Measurements from ENCODE around the genes IGF2BP1 and NGFR.

DNA sequence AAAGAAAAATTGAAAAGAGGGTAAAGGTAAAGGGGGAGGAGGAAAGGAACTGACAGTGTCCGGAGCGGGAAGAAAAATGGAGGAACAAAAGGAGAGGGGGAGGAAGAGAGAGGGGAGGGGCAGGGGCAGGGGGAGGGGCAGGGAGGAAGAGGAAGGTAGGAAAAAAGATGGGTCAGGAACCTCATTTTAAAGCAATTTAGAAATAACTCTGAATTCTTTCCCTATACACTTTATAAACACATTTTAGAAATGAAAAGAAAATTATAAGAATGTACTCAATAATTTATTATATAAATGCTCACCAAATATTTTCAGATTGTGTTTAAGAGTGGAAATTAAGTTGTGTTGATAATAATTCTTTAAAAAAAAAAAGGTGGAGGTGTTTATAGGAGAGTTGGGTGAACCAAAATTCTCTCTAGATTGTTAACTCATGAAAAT is 6.1 kb upstream of the IGF2BP1 start:
- RRBS, 2 experiments, result no CpG with 5 or more reads among the region's 2 CpGs

GRCh38 chr17:48995934-48996835 is 1.0 kb upstream of the IGF2BP1 start:
- RRBS, 2 experiments, result 52 to 53% methylated on average over 32 to 39 of the region's 81 CpGs

- RRBS, 2 experiments, result 15 to 21% methylated on average over 9 of the region's 61 CpGs
Measured at GRCh38 chr17:48996836-48997693, at the start of gene IGF2BP1. Gene IGF2BP1 (plus strand): TSS chr17:48997385.

DNA sequence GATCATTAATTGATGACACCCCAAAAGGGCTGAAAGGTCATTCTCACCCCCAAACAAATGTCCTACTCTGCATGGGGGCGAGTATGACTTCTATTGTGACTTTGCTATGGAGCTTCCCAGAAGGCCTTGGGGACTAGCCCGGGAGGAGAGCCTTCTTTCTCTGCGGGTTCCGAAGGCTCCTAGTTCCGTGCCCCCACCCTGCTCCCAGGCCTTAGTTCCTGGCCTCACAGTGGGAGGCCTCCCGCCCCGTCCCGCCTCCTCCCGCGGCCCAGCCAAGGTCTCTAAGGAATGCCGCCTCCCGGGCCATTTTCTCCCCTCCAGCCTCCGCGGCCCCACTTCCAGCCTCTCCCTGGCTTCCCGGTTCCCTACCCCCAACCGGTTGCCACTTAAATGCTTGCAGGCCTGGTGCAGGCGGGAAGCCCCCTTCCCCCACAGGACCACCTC is 16.0 kb downstream of the IGF2BP1 start:
- RRBS, 2 experiments, result 67 to 71% methylated on average over 4 of the region's 17 CpGs

GRCh38 chr17:49260994-49261539 is 30.5 kb upstream of the PHOSPHO1 start:
- RRBS, 2 experiments, result no CpG with 5 or more reads among the region's 11 CpGs

- RRBS, 2 experiments, result no CpG with 5 or more reads among the region's 8 CpGs
Measured at GRCh38 chr17:49317083-49317880, 44.8 kb downstream of the ZNF652 start.

- RRBS, 2 experiments, result 2 to 3% methylated on average over 15 to 20 of the region's 59 CpGs
Measured at GRCh38 chr17:49495013-49495544, at the start of gene NGFR. Gene NGFR (plus strand): TSS chr17:49495293.

DNA sequence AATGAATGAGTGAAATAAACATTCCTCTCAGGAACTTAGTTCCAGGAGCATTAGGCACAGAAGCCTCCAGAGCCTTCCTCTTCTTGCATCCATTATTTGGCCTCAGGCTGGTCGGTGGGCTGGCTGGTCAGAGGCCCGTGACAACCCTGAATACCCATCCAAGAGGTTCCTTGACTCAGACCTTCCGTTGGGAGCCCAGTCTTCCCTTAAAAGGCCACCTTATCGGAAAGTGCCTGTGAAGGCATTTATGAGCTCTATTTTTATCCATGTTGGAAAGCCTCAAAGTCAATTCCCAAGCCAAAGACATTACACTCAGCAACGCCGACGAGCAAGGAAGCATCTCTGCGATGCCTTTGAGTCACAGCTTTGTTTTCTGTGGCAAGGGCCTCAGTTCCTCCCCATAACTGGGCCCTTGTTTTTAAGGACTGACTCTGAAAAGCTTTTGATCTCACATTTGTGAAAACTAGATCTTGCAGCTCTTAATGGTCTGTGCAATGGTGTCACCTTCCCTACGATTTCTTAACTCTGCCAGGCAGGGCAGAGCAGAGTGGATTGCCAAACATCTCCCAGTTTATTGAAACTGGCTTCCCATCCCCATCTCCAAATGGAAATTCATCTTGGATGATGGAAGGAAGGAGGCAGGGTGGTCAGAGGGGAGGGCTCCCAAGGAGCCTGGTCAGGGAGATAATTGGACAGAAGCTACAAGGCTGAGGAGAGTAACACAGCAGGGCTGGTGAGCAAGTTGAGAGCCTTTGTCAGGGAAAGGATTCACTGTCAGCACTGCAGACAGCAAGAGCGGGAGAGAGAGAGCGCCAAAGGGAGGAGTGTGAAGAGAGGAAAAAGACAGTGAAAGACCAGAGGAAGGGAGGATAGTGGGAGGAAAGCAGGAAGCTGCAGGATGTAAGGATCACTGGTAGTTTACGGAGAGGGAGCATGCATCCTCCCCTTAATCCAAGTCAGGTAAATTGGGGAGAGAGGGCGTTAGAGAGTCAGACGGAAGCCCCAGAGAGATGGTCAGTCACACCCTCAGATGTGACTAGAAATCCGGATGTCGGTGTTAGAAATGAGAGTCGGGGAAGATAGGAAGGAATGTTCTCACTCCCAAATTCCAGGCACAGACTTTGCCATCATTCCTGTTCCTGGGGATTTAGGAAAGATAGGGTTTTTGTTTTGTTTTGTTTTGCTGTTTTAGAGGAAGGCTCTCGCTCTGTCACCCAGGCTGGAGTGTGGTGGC is 13.5 kb upstream of the SPOP start:
- RRBS, 2 experiments, result no CpG with 5 or more reads among the region's 18 CpGs

DNA sequence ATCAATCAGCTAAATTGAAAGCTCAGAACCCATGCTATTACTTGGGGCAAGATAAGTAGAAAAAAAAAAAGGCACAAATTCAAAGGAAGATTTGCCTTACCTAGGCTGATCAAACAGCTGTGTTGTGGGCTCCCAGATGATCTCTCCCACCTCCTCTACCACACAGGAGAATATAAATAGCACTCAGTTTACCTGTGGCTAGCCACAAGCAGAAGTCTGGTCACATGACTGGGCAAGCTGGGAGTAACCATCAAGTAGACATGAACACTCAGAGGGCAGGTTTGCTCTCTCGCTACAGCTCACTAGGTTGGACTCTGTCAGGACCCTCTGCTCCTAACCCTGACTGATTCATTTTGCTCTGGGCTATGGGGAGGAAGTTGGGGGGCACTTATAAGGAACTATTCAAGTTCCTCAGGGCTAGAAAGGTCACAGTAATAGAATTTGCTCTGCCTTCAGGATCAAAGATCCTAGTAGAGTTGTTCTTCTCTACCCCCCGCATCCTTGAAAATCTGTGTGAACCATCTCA is 16.8 kb downstream of the FAM117A start:
- RRBS, 2 experiments, result no CpG with 5 or more reads among the region's 2 CpGs

DNA sequence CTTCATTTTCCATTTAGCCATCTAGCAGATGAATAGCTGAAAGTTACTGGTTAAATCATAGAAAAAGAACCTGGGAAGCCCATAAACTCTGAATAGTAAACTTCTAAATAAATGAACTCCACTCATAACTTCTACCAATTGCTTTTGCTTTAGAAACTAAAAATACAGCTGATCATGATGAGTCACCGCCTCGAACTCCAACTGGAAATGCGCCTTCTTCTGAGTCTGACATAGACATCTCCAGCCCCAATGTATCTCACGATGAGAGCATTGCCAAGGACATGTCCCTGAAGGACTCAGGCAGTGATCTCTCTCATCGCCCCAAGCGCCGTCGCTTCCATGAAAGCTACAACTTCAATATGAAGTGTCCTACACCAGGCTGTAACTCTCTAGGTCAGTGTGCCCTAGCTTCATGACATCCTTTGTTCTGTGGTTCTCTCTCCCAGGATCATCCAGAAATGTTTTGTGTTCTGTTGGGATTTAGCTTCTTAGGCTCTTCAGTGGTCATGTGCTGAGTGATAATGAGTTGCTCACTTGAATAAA is 9.8 kb downstream of the KAT7 start:
- RRBS, 2 experiments, result no CpG with 5 or more reads among the region's 8 CpGs

GRCh38 chr17:49987819-49988291 is 7.2 kb downstream of the DLX3 start:
- RRBS, 2 experiments, result under 1 to 2% methylated on average over 6 of the region's 11 CpGs

GRCh38 chr17:50028095-50028782 is 27.7 kb upstream of the ITGA3 start:
- RRBS, 2 experiments, result no CpG with 5 or more reads among the region's 13 CpGs

GRCh38 chr17:50060798-50061582 is 5.1 kb downstream of the ITGA3 start:
- RRBS, 2 experiments, result no CpG with 5 or more reads among the region's 8 CpGs

- RRBS, 2 experiments, result 57 to 59% methylated on average over 8 of the region's 34 CpGs
Measured at GRCh38 chr17:50076445-50077076, 18.6 kb upstream of the PDK2 start.

GRCh38 chr17:50087536-50088064 is 7.6 kb upstream of the PDK2 start:
- RRBS, 2 experiments, result 19 to 100% methylated on average over 1 to 5 of the region's 8 CpGs

DNA sequence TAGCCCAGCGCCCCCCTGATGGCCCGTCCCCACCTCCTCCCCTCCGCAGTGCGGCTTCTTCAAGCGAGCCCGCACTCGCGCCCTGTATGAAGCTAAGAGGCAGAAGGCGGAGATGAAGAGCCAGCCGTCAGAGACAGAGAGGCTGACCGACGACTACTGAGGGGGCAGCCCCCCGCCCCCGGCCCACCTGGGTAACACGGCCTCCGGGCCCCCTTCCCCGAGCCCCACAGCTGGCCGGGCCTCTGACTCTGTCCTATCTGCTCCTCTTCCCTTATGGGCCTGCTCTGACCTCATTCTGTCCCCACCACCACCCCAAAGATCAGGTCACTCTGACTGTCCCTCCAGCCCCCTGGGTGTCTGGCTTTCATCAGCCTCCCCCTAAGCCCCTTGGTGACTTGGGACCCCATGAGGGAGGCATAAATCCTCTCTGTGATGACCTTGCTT is 7.0 kb upstream of the PDK2 start:
- RRBS, 2 experiments, result no CpG with 5 or more reads among the region's 18 CpGs

DNA sequence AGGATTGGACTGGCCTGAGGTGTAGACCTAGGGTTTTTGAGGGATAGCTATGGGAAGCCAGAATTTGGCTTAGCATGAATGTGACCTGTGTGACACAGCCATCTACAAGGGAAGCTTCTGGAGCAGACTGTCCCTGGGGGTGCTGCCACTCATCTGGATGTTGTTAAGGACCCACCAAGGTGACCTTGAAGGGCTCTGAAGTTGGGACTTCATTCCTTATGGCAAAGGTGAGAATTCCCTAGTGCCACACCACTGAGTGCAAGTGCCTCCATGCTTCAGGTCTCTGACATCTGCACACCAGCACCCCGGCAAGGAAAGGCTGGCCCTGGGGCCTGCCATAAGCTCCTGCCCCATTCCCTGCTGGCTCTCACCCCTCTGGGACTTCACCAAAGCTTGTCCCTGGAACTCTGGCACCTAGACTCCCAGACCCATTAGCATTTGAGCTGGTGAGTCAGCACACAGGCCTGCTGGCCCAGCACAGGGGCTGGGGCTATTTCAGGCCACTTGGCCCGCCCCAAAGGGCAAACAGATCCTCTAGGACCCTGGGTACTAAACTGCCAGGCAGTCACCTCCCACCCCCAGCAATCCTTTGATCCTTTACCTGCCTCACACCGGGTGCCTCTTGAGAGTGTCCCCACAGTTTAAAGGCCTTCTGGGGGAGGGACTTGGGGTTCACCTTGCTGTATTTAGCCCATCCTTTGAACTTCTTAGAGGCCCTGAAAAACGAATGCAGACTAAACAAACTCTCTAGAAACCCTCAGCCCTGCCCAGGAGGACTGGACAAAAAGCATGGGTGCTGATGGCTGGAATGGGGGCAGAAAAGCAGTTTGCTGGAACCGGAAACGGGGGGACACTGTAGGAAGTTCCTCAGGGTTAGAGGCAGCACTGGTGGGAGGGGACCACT is 3.1 kb upstream of the SAMD14 start:
- RRBS, 2 experiments, result no CpG with 5 or more reads among the region's 6 CpGs

- RRBS, 2 experiments, result 55 to 62% methylated on average over 4 of the region's 21 CpGs
Measured at GRCh38 chr17:50133863-50134938, 4.2 kb upstream of the SAMD14 start.

- RRBS, 2 experiments, result 80 to 85% methylated on average over 6 of the region's 11 CpGs
Measured at GRCh38 chr17:50139264-50139698, 9.3 kb upstream of the SAMD14 start.

- RRBS, 2 experiments, result under 1 to 1% methylated on average over 13 of the region's 56 CpGs
Measured at GRCh38 chr17:50161328-50162173, 4.3 kb upstream of the SGCA start.